ENCODE measurements around a stretch of chr14.

DNA sequence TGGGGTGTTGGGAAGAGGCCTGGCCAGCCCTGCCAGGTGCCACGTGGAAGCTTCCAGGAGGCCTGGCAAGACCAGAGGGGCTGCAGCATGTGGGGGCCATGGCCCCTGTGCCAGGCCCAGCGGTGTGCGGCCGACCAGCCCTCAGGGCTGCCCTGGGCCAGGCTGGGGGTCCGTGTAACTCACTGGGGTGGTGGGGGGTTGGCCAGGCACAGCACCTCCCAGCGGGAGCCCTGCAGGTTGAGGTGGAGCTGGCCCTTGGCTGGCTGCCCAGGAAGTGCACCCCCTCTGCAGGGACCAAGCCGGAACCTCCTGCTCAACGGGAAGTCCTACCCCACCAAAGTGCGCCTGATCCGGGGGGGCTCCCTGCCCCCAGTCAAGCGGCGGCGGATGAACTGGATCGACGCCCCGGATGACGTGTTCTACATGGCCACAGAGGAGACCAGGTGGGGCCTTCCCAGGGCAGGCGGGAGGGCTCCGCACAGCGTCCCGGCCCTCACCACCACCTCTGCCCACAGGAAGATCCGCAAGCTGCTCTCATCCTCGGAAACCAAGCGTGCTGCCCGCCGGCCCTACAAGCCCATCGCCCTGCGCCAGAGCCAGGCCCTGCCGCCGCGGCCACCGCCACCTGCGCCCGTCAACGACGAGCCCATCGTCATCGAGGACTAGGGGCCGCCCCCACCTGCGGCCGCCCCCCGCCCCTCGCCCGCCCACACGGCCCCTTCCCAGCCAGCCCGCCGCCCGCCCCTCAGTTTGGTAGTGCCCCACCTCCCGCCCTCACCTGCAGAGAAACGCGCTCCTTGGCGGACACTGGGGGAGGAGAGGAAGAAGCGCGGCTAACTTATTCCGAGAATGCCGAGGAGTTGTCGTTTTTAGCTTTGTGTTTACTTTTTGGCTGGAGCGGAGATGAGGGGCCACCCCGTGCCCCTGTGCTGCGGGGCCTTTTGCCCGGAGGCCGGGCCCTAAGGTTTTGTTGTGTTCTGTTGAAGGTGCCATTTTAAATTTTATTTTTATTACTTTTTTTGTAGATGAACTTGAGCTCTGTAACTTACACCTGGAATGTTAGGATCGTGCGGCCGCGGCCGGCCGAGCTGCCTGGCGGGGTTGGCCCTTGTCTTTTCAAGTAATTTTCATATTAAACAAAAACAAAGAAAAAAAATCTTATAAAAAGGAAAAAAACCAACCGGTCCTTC, 4.7 kb upstream of the CRIP2 start:
- RRBS, 2 experiments, result 19 to 44% methylated on average over 18 to 20 of the region's 70 CpGs

GRCh38 chr14:105477372-105478156, 2.9 kb downstream of the CRIP2 start:
- RRBS, 2 experiments, result 24 to 31% methylated on average over 12 of the region's 39 CpGs

GRCh38 chr14:105490352-105490487, 826 bp upstream of the TEDC1 start:
- RRBS, 2 experiments, result under 1 to 1% methylated on average over 10 of the region's 16 CpGs

- RRBS, 2 experiments, result no CpG with 5 or more reads among the region's 8 CpGs
These were observed 102.2 kb downstream of the TMEM121 start for GRCh38 chr14:105628638-105628863.

GRCh38 chr14:105646125-105646600, 119.8 kb downstream of the TMEM121 start:
- RRBS, 2 experiments, result 17% methylated on average over 1 of the region's 5 CpGs; no CpG with 5 or more reads in 1 of the 2 experiments

DNA sequence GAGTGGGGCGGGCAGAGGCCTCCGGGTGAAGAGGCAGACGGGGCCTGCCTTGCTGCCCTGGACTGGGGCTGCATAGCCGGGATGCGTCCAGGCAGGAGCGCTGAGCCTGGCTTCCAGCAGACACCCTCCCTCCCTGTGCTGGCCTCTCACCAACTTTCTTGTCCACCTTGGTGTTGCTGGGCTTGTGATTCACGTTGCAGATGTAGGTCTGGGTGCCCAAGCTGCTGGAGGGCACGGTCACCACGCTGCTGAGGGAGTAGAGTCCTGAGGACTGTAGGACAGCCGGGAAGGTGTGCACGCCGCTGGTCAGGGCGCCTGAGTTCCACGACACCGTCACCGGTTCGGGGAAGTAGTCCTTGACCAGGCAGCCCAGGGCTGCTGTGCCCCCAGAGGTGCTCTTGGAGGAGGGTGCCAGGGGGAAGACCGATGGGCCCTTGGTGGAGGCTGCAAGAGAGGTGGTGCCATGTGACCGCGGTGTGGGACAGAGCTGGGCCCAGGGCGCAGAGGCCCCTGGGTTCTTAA, 216.3 kb downstream of the TMEM121 start:
- RRBS, 2 experiments, result no CpG with 5 or more reads among the region's 21 CpGs

- RRBS, 2 experiments, result no CpG with 5 or more reads among the region's 16 CpGs
These were observed 333.4 kb downstream of the TMEM121 start for GRCh38 chr14:105859450-105860421.

GRCh38 chr14:105885363-105885900, 359.0 kb downstream of the TMEM121 start:
- RRBS, 2 experiments, result no CpG with 5 or more reads among the region's 12 CpGs

- RRBS, 2 experiments, result no CpG with 5 or more reads among the region's 16 CpGs
These were observed 418.5 kb downstream of the TMEM121 start for GRCh38 chr14:105944826-105945324.

- RRBS, 2 experiments, result 64 to 70% methylated on average over 7 of the region's 53 CpGs
These were observed 872.5 kb downstream of the TMEM121 start for GRCh38 chr14:106398770-106399439.

DNA sequence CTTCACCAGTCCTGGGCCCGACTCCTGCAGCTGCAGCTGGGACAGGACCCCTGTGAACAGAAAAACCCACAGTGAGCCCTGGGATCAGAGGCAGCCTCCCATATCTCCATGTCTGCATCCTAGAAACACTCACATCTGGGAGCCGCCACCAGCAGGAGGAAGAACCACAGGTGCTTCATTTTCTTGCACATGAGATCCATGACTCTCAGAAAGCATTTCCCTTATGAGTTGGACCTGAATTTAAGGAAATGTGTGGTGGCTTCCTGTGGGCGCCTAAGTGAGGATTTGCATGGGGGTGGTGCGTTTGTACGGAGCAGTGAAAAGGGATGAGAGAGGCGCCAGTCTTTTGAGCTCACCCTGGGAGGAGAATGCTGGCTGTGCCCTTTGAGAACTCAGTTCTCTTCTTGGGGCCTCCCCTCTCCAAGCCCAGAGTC, 895.6 kb downstream of the TMEM121 start:
- RRBS, 2 experiments, result no CpG with 5 or more reads among the region's 6 CpGs

GRCh38 chr14:106639520-106639719, 1113.0 kb downstream of the TMEM121 start:
- RRBS, 2 experiments, result no CpG with 5 or more reads among the region's 1 CpG

GRCh38 chr14:106790783-106791463, 1264.5 kb downstream of the TMEM121 start:
- RRBS, 2 experiments, result no CpG with 5 or more reads among the region's 9 CpGs

DNA sequence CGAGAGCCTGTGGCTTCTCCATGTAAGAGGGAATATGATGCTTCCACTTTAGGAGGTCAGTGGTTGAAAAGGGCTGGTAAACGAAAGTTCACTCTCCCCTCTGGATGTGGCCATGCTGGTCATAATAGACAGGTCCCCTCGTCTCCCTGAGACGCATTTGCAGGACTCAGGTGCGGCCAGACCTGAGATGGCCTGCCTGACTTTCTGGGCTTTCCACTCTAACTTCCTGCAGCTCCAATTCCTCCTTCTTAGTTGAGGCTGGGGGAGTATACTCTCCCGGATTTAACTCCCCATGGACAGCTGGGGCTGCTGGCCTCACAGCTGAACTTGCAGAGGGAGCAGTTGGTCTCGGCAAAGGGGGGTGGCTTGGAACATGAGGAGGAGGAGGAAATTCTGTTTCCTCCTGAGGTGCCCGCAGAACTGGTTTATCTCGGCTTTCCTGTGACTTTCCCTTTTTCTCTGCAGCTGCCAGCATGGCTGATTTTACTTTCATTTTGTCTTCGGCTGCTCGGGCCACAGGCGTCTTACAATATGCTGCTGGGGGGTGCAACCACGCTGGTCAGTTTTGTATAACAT, 1317.4 kb downstream of the TMEM121 start:
- RRBS, 2 experiments, result no CpG with 5 or more reads among the region's 13 CpGs